Skeletal muscle cell (primary cell): ENCODE data around the genes PELI2, OTX2, CCDC198 and CCDC175.

DNA sequence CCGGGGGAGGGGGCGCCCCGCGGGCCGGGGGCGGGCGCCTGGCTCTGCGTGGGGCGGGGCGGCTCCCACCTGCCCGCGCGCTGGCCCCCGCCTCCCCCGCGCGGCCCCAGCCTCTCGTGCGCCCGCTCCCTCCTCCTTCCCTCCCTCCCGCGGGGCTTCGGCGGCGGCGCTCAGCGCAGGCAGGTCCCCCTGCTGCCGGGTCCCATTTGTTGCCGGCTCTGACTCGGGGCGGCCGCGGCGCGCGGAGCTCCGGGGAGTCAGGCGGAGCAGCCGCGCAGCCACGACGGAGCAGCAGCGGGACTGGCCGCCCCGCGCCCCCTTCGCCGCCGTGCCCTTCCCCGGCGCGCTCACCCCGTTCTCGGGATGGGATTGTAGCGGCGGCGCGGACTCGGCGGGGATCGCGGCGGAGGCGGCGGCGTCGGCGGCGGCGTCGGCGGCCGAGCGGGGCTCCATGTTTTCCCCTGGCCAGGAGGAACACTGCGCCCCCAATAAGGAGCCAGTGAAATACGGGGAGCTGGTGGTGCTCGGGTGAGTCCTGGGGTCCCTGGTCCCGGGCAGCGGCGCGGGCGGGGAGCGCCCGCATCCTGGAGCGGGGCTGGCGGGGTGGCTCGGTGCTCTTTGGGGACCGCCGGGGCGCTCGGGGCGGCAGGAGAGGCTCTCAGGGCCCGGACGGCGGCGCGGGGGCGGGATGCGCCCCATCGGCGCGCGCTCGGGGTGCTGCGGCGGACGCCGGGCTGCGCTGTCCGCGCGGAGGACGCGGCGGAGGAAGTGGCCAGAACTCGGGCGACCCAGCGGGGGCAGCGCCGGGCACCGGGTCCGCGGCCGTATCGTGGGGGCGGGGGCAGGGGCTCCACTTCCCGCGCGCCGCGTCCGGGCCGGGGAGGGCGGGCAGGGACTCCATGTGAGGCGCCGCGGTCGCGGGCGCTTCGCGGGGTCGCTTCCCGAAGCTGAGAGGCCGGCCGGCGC lies at the start of gene PELI2:
PELI2 (plus strand) TSS at position 202 of the 966 bp plus-strand sequence.
- RRBS = under 1% methylated on average over 76 of the region's 147 CpGs

DNA sequence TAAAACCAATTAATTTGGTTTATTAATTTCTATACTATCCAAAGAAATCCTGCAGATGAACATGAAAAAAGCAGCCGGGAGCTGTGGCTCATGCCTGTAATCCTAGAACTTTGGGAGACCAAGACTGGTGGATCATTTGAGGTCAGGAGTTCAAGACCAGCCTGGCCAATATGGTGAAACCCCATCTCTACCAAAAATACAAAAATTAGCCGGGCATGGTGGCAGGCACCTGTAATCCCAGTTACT lies 44.1 kb downstream of the OTX2 start:
- RRBS = no CpG with 5 or more reads among the region's 2 CpGs

GRCh38 chr14:56810328-56810837 lies at the start of gene OTX2:
OTX2 (minus strand) TSS chr14:56810479.
- RRBS = no CpG with 5 or more reads among the region's 14 CpGs

DNA sequence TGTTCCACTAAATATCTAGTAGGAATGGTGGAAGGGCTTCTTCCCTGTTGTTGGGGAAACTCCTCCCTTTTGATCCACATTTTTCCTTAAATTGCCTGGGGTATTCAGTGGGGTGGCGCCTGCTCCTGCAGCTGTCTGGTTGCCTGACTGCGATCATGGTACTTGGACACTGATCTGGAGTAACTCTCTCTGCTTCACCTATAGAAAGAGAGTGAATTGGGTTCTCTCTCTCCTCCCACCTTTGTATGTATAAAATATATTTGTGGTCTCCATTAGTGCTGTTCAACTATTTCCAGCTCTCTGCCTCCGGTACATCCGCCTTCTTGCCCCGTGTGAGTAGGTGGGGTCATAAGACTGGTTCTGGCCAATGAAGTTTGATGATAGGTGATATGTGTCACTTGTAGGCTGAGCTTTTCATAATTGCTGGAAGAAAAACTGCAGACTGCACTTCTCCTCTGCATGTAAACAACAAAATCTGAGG lies 210.5 kb downstream of the EXOC5 start:
- RRBS = no CpG with 5 or more reads among the region's 5 CpGs

GRCh38 chr14:57343344-57344305 lies 46.8 kb upstream of the NAA30 start:
- RRBS = no CpG with 5 or more reads among the region's 37 CpGs

- RRBS = no CpG with 5 or more reads among the region's 2 CpGs
These were observed 17.2 kb downstream of the NAA30 start for GRCh38 chr14:57407555-57408093.

DNA sequence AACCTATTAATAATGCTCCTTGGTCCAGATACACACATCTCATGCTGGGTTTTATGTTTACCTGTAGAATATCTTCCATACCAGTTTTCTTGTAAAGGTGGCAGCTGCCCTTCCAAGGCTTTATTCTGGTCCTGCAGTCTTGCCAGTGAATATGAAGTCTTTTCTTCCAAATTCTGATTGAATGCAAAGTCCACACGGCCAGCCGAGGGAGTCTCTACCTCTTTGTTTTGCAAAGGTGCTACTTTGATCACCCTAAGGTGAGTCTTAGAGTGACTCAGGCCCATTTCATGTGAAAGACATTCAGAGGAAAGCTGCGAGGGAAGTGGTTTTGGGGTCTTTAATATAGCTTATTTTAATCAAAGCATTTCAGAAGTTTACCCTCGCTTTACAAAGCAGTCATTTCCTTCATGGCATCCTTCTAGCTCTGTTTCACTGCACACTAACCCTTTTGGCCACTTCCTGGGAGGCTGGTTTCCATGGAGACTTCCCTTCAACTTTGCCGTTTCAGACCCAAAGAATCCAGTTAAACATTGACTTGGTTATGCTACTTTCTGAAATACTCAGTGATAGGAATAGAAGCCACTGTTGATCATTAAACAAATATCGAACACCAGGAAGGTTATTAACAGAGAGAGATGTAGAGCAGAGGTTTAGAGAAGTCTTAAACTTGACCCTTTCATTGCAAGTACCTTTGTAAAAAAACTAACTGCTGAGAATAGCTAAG lies at the start of gene CCDC198:
CCDC198 (minus strand) TSS at position 426 of the 724 bp plus-strand sequence.
- RRBS = no CpG with 5 or more reads among the region's 6 CpGs

GRCh38 chr14:57987987-57988446 lies 122.1 kb upstream of the SLC35F4 start:
- RRBS = no CpG with 5 or more reads among the region's 5 CpGs

GRCh38 chr14:58244209-58244538 lies 469 bp upstream of the PSMA3 start:
- RRBS = no CpG with 5 or more reads among the region's 12 CpGs

- RRBS = no CpG with 5 or more reads among the region's 3 CpGs
These were observed 31.4 kb downstream of the ARID4A start for GRCh38 chr14:58329681-58330257.

DNA sequence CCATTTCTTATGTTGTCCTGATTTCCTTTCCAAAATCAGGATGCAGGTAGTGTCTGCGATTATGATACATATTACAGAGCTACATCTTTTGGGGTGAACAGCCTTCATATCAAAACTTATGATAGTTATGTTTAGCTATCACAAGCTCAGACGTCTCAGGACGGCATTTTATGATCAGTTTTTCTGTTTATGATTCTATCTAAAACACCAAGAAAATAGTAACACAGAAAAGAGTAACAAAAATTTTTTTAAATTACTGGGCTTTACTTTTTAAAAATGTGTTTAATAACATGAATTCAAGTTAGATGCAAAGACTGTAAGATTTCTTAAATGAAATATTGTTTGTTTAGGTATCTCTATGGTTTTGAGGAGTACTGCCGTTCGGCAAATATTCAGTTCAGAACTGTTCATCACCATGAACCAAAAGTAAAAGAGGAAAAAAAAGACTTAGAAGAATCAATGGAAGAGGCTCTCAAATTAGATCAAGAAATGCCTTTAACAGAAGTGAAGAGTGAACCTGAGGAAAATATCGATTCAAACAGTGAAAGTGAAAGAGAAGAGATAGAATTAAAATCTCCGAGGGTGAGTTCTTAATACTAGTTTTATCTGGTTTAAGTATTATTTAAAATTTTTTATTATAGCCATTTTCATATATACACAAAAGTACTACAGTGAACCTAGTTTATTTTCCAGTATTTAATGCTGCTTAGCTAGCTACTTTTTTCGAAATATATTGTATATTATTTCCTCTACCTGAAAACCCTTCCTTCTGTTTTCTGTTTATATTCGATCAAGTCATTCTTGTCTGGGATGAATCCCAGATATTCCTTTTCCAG lies 48.2 kb upstream of the TOMM20L start:
- RRBS = no CpG with 5 or more reads among the region's 9 CpGs

- RRBS = no CpG with 5 or more reads among the region's 8 CpGs
These were observed 44.6 kb upstream of the TOMM20L start for GRCh38 chr14:58351012-58351673.

DNA sequence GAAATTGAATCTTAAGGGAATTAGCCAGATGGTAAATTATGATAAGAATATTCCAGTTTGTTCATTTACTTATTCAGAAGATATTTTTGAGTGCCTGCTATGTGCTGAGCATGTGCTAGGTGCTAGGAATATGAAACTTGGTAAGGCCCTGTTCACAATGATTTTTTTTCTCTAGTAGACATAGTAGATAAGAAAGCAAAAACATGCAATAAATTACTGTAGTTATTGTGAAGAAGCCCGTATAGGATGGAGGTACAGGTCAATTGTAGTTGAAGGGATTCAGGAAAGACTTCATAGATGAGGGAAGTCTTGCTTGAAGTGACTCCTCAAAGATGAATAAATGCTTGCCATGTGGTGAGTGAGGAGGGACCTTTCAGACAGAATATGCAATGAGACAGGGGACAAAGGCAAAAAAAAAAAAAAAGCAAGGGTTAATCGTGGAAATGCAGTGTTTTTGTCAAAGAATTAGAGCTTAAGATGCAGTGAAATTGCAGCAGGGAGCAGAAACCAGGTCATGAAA lies 75.9 kb downstream of the KIAA0586 start:
- RRBS = no CpG with 5 or more reads among the region's 2 CpGs

- RRBS = no CpG with 5 or more reads among the region's 3 CpGs
These were observed 21.9 kb downstream of the DACT1 start for GRCh38 chr14:58659722-58660018.

- RRBS = no CpG with 5 or more reads among the region's 12 CpGs
These were observed 127.6 kb downstream of the DACT1 start for GRCh38 chr14:58765271-58765853.

- RRBS = no CpG with 5 or more reads among the region's 3 CpGs
These were observed 141.7 kb downstream of the DACT1 start for GRCh38 chr14:58779411-58779854.

DNA sequence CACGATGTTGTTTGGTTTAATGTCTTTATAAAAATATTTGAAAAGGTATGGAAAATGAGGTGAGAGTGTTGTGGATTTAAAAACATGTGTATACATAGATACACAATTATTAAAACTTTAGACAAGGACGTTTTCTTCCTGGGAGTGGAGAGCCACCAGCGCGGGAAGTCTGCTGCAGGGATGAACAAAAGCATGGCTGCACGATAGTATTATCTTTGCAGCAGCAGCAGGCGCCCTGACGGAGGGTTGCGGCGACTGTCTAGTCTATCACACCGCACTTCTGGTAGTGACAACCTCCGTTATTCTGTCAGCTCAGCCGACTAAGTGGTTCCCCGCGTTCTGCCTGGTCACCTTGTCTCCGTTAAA lies 802 bp upstream of the DAAM1 start:
- RRBS = no CpG with 5 or more reads among the region's 15 CpGs

- RRBS = no CpG with 5 or more reads among the region's 3 CpGs
These were observed 81.1 kb downstream of the GPR135 start for GRCh38 chr14:59384064-59384453.

DNA sequence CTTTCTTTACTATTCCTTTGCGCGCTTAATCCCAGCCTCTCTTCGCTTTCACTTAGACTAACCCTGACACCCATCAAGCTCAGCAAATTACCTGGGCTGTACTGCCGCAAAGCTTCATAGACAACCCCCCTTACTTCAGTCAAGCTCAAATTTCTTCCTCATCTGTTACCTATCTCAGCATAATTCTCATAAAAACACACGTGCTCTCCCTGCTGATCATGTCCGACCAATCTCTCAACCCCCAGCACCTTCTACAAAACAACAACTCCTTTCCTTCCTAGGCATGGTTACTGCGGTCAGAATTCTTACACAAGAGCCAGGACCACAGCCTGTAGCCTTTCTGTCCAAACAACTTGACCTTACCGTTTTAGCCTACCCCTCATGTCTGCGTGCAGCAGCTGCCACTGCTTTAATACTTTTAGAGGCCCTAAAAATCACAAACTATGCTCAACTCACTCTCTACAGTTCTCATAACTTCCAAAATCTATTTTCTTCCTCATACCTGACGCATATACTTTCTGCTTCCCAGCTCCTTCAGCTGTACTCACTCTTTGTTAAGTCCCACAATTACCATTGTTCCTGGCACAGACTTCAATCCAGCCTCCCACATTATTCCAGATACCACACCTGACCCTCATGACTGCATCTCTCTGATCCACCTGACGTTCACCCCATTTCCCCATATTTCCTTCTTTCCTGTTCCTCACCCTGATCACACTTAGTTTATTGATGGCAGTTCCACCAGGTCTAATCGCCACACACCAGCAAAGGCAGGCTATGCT lies 17.7 kb downstream of the GPR135 start:
- RRBS = no CpG with 5 or more reads among the region's 12 CpGs

DNA sequence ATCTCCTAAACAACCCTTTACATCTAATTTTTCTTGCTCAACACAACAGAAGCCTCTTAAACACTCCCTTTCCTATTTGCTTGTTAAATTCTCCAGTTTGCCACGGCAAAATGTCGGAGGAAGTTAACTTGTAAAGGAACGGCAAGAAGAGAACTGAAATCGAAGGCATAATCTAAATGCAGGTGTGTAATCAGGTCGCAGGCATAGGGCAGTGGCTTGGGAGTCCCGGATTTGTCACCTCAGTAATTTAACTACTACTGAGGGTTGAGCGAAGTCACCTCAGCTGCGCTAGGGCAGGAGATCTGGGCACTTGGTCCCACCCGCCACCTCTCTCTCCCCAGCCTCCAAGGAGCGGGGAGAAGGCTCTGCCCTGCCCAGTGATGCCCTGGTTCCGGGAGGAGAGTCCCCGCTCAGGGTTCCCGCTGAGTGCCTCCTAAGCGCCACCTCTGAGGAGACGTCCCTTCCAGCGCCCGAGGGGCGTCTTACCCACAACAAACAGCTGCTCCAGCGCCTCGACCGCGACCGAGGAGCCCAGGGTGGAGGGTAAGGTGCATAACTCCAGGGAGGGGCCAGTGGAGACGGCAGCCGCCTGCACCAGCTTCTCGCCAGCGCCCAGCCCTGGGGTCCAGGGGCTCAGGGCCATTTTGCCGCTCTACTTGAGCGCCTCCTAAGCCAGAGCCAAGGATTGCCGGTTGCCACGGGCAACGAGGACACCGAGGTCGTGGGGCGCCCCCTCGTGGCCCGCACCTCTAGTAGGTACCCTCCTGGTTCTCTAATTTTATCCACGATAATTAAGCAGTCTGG lies at the start of gene CCDC175:
CCDC175 (minus strand) TSS at position 680 of the 804 bp plus-strand sequence.
- RRBS = no CpG with 5 or more reads among the region's 38 CpGs